Mesenchymal stem cell of the bone marrow (primary cell): Measurements from ENCODE around the genes TSPYL4, DSE, CALHM4 and ROS1.

DNA sequence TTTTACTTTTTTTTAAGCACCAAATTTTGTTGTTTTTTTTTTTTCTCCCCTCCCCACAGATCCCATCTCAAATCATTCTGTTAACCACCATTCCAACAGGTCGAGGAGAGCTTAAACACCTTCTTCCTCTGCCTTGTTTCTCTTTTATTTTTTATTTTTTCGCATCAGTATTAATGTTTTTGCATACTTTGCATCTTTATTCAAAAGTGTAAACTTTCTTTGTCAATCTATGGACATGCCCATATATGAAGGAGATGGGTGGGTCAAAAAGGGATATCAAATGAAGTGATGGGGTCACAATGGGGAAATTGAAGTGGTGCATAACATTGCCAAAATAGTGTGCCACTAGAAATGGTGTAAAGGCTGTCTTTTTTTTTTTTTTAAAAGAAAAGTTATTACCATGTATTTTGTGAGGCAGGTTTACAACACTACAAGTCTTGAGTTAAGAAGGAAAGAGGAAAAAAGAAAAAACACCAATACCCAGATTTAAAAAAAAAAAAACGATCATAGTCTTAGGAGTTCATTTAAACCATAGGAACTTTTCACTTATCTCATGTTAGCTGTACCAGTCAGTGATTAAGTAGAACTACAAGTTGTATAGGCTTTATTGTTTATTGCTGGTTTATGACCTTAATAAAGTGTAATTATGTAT is 3.7 kb downstream of the MARCKS start:
- CAGE, long polyA plus RNA, result no peak

DNA sequence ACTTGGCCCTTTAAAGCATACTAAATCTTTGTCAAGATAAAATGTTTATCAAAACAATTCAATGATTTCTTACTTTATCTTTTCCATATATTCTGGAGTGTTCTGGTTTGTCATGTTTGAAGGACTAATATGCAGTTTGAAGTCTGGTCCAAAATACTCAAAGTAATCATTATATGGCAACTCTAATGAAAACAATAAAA is 25.8 kb downstream of the HDAC2 start:
- CAGE, long polyA plus RNA, result no peak

- CAGE, long polyA plus RNA, result no peak
These were observed 174.2 kb upstream of the HDAC2 start for GRCh38 chr6:114144804-114145878.

GRCh38 chr6:114997912-114998362 is 655.1 kb upstream of the HS3ST5 start:
- CAGE, long polyA plus RNA, result no peak

DNA sequence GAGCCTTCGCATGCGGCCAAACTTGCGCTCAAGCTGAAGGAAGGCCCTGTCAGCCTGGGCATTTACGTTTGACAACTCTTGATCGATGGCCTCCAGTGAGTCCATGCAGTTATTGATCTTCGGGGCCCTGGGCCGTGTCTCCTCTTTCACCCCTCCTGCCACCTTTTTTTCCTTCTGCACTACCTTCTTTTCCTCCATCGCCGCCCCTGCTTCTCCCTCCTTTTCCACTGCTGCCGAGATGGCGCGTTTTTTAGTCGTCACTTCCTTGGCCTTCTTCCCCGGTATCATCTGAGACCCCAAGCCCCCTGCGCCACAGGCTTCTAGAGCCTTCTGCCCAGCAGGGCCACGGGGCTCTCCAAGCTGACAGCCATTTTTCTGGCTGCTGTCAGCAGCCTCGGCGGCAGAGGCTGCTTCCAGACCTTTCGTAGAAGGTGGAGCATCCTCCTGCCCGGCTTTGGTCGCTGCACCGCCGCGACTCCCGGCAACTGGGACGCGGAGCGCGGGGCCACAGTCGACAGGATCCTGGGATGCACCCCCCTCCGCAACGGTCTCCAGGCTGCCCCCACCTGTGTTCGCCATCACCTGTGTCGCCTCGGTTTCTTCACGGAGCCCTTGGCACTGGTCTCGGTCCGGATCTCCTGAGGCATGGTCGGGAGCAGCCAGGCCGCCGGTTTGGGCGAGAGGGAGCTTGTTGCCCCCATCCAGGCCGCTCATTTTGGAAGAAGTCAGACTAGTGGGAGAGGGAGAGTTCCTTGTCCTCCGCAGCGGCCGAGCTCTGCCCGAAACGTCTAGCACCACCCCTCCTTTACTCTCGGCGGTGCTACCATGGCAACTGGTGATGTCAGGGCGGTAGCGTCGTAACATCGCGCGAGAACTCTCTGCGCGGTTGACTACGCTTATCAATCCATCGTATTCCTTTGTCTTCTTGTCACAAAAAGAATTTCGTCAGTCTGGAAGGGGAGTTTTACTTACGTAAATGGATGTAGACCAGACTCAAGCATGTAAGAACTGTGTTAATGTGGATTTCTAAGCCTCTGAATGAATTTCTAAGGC is at the start of gene TSPYL4:
TSPYL4 (minus strand) TSS at position 781 of the 1,053 bp plus-strand sequence.
- CAGE, long polyA plus RNA, result no peak

- CAGE, long polyA plus RNA, result no peak
These were observed 187 bp upstream of the TSPYL1 start for GRCh38 chr6:116279975-116280259.

DNA sequence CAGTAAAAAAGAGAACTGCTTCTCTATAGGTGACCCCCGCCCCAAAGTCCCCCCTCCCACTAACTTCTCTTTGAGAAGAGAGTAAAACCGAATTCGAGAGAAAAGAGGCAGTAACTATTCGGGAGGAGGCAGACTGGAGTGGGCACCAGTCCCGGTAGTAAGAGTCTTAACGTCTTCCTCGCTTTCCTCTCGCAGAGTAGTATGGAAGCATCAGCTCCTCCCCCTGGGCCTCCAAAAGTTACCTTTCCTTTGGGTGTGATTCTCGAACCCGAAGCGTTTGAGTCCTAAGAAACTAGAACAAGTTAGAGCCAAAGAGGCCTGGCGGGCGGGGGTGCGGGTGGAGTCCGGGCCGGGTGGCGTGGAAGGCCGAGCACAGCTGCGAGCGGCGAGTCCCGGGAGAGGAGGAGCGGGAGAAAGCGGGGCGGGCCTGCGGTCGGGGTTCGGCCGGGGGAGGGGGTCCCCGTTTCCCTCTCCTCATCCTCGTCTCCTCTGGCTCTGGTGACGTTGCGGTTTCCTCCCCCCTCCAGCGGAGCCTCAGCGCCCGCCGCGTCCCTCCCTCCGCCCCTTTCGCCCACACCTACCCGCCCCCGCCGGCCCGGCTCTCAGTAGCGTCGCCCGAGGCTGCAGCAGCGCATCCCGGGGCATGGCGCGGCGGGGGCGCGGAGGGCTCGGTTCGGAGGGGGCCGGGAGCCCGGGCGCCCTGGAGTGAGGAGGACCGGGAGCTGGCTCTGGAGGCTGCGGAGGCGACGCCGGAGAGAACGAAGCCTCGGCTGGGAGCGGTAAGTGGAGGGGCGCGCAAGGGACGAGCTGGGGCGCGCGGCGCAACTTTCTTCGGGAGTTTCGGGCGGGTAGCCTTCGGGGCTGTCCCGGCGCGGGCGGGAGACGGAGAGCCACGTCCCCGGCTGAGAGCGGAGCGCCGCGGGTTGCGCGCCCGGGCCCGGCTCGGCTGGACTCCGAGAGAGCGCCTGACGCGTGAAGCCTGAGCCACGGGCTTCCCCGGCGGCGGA is at the start of gene DSE:
DSE (plus strand) TSS at position 605 of the 1,007 bp plus-strand sequence.
- CAGE, long polyA plus RNA, result no peak

DNA sequence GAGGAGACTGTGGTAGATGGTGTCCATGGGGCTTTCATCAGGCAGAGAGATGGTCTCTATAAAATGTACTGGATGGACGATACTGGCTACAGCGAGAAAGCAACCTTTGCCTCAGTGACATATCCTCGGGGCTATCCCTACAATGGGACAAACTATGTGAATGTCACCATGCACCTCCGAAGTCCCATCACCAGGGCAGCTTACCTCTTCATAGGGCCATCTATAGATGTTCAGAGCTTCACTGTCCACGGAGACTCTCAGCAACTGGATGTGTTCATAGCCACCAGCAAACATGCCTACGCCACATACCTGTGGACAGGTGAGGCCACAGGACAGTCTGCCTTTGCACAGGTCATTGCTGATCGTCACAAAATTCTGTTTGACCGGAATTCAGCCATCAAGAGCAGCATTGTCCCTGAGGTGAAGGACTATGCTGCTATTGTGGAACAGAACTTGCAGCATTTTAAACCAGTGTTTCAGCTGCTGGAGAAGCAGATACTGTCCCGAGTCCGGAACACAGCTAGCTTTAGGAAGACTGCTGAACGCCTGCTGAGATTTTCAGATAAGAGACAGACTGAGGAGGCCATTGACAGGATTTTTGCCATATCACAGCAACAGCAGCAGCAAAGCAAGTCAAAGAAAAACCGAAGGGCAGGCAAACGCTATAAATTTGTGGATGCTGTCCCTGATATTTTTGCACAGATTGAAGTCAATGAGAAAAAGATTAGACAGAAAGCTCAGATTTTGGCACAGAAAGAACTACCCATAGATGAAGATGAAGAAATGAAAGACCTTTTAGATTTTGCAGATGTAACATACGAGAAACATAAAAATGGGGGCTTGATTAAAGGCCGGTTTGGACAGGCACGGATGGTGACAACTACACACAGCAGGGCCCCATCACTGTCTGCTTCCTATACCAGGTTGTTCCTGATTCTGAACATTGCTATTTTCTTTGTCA is 24.6 kb upstream of the CALHM6 start:
- CAGE, long polyA plus RNA, result no peak

DNA sequence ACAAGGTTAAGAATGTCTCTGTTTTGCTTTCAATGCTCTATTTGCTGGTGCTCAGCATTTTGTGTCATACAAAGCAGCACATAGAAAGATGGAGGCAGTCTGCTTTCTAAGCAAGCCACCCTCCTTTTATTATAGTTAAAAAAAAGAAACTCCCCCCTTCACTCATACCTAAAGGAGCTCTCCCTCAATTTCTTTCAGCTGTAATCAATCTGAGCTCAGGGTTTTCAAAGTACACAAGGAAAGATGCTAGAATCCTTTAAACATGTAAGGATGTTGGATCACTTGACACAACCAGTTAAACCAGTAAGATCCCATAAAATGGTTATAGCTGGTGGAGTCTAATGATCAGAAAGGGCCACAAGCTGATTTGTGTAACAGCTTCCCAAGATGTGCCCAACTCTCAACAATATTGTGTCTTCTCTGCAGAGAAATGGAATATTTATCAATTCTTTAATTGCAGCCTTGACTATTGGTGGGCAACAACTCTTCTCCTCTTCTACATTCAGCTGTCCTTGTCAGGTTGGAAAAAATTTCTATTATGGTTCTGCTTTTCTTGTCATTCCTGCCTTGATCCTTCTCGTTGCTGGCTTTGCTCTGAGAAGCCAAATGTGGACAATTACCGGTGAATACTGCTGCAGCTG is at the start of gene CALHM4:
CALHM4 (plus strand) TSS at position 345 of the 641 bp plus-strand sequence.
- CAGE, long polyA plus RNA, result no peak

DNA sequence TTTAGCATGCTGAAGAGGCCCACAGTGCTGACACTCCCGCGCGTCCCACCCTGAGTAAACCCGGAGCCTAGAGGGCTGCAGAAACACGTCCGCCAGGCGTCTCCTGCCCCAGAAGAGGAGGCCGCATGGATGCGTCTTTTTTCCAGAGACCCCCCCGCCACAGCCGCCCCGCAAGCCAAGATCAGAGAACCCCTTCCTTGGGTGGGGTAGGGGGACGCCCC is 1.1 kb downstream of the FAM162B start:
- CAGE, long polyA plus RNA, result no peak

DNA sequence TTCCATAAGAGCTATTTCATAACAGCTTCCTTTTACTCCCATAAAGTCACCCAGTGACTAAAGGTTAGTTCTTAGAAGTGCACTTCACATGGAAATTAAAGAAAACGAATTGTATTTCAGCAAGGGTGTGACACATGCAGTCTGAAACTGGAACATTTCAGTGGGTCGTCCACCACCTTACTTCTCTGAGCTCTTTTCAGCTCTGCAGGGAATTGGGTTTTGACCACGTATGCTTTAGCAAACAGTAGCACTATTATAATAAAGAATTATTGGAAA is at the start of gene ROS1:
ROS1 (minus strand) TSS at position 81 of the 276 bp plus-strand sequence.
- CAGE, long polyA plus RNA, result no peak

GRCh38 chr6:117619277-117619644 is 16.9 kb upstream of the GOPC start:
- CAGE, long polyA plus RNA, result no peak

- CAGE, long polyA plus RNA, result no peak
These were observed 2.9 kb downstream of the PLN start for GRCh38 chr6:118550959-118551502.

DNA sequence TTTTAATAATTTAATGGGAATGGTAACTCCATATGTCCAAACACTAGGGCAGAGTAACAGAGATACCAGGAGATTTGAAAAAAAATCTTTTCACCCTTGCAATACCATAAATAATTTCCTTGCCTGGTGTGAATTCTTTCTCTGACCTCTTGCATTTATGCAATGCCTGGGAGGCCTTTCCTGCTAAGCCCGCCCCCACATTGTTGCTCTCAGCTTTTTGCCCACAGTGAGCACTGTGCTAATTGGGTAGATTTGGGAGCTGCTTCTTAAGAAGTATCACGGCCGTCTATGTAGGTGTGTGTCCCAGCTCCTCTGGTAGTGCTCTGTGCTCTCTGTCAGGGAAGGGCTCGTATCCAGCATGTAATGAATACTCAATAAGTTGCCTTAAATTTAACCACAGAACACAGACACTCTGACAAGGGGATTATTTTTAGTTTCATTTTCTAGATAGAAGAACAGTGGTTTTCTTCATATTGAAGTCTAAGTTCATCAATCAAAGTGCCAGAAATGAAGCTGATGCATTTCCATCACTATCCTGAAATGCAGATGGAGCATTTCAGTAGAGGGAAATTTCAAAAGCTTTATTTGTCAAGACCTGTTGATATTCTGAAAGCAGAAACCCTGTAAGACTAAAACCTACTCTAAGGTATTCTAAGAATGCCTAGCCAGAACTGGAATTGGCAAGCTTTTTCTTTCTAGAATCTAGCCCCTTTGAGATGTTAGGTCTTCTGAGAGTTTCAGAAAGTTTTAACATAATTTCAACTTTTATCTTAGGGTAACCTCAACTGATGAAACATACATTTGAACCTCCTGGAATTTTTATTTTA is 54.6 kb upstream of the CEP85L start:
- CAGE, long polyA plus RNA, result no peak

- CAGE, long polyA plus RNA, result no peak
These were observed 97.2 kb upstream of the CEP85L start for GRCh38 chr6:118748160-118749335.

DNA sequence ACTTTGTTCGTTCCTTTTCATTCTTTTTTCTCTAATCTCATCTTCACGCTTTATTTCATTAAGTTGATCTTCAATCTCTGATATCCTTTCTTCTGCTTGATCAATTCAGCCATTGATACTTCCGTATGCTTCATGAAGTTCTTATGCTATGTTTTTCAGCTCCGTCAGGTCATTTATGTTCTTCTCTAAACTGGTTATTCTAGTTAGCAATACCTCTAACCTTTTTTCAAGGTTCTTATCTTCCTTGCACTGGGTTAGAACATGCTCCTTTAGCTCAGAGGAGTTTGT is 54.9 kb upstream of the ASF1A start:
- CAGE, long polyA plus RNA, result no peak

GRCh38 chr6:118916289-118916677 is 18.7 kb downstream of the MCM9 start:
- CAGE, long polyA plus RNA, result no peak

GRCh38 chr6:119188320-119188664 is 109.8 kb upstream of the FAM184A start:
- CAGE, long polyA plus RNA, result no peak

DNA sequence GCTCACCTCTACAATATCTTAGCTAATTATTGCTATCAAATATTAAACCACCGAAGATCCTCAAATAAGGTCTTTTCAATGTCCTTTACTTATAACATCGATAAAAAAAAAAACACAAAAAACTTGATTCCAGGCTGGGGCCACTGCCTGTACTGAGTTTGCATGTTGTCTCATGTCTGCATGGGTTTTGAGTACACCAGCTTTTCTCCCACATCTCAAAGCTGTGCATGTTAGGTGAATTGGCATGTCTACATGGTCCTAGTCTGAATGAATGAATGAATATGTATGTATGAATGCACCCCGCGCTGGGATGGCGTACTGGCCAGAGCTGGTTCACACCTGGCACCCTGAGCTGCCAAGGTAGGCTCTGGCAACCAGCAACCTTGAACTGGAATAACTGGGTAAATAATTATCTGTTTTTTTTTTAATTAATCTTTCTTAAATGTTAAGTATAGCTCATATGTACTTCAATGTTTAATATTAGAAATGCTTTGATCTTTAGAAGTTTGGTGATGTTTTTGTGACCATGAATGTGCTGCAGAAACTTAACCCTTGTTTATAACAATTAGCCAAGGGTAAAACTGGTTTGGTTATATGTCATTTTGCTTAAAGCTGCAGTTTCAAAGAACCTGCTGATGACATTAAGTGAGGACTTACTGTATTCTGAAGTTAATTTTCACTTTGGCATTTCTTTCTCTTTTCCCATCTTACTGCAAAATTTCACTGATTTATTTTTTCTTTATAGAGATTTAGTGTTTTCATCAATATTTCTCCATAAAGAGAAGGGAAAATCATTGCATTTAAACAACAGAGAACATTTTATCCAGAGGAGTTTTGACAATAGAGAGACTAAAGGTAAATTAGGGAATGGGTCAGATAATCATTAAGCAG is 130.9 kb downstream of the MAN1A1 start:
- CAGE, long polyA plus RNA, result no peak

- CAGE, long polyA plus RNA, result no peak
These were observed 128.2 kb downstream of the MAN1A1 start for GRCh38 chr6:119221073-119222124.